Measurements from ENCODE around the gene DLX1.

- RAMPAGE, long total RNA, result no peak
- RRBS, result no CpG with 5 or more reads among the region's 6 CpGs
Measured at GRCh38 chr2:171430848-171431550, 2.8 kb downstream of the METTL8 start.

GRCh38 chr2:171480876-171481680 lies 41.2 kb upstream of the CYBRD1 start:
- RAMPAGE, long total RNA, result no peak
- RRBS, result no CpG with 5 or more reads among the region's 2 CpGs

GRCh38 chr2:171523278-171524005 lies 1.2 kb downstream of the CYBRD1 start:
- RAMPAGE, long total RNA, result no peak
- RRBS, result 2% methylated on average over 13 of the region's 38 CpGs

DNA sequence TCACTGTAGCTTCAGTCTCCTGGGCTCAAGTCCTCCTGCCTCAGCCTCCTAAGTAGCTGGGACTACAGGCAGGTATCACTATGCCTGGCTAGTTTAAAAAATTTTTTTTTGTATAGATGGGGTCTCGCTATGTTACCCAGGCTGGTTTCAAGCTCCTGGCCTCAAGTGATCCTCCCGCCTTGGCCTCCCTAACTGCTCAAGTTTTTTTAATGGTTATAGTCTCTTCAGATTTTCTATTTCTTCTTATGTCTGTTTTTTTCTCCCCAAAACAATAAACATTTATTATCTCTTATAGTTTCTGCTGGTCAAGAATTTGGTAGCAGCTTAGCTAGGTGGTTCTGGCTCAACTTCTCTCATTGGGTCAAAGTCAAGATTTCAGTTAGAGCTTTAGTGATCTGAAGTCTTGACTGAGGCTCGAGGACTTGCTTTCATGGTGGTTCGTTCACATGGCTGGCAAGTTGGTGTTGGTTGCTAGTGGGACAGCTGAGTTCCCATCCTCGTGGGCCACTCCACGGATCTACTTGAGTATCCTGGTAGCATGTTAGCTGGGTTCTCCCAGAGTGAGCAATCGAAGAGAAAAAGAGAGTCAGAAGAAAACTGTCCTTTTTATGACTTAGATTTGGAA lies 12.6 kb downstream of the DYNC1I2 start:
- RAMPAGE, long total RNA, result no peak
- RRBS, result no CpG with 5 or more reads among the region's 7 CpGs

DNA sequence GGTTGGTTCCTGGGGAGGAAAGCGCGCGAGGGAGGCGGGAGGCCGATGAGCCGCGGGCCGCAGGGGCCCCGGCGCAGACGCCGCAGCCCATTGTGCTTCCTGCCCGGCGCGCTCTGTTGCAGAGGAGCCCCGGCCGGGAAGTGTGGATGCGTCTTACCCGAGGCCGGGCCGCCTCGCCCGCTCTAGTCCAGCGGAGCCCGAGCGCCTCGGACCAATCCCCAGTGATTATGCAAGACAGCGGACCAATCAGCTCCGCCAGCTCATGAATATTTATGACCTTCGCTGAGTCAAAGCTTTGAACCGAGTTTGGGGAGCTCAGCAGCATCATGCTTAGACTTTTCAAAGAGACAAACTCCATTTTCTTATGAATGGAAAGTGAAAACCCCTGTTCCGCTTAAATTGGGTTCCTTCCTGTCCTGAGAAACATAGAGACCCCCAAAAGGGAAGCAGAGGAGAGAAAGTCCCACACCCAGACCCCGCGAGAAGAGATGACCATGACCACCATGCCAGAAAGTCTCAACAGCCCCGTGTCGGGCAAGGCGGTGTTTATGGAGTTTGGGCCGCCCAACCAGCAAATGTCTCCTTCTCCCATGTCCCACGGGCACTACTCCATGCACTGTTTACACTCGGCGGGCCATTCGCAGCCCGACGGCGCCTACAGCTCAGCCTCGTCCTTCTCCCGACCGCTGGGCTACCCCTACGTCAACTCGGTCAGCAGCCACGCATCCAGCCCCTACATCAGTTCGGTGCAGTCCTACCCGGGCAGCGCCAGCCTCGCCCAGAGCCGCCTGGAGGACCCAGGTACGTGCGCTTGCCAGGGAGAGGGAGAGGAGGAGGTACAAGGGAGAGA lies at the start of gene DLX1:
Gene DLX1, plus strand, starts transcription at position 318 of the 850 bp plus-strand sequence.
- RAMPAGE, long total RNA, result no peak
- RRBS, result 0% methylated on average over 4 of the region's 58 CpGs

GRCh38 chr2:172164970-172165216 lies 62.2 kb upstream of the DLX2 start:
- RAMPAGE, long total RNA, result no peak
- RRBS, result no CpG with 5 or more reads among the region's 6 CpGs

GRCh38 chr2:172253058-172253753 lies 150.5 kb upstream of the DLX2 start:
- RAMPAGE, long total RNA, result no peak
- RRBS, result 33% methylated on average over 2 of the region's 12 CpGs

GRCh38 chr2:172339198-172339520 lies 88.2 kb upstream of the ITGA6 start:
- RAMPAGE, long total RNA, result no peak
- RRBS, result no CpG with 5 or more reads among the region's 1 CpG

- RAMPAGE, long total RNA, result no peak
- RRBS, result no CpG with 5 or more reads among the region's 3 CpGs
Measured at GRCh38 chr2:172357279-172357839, 70.0 kb upstream of the ITGA6 start.

DNA sequence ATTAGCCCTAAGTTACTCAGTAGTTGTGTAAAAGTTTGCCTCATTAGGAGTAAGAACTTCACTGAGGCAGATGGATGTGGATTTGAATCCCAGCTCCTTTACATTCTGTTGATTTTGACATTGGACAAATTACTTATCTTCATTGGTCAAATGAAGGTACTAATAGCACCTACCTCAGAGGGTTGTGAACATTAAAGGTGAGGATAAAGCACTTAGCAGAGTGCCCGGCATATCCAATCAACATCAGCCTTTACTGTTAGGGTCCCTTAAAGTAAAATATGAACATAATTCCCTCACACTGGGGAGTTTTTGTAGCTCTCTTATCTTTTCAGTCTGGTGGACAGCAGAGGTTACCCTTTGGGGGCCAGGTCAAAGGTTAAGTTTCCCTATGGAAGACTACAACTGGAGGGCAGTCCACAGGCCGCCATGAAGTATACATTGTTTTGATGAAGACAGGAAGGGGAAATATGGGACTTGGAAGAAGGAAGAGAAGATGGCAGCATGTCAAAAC lies 11.1 kb downstream of the ITGA6 start:
- RAMPAGE, long total RNA, result no peak
- RRBS, result no CpG with 5 or more reads among the region's 2 CpGs

- RAMPAGE, long total RNA, result no peak
- RRBS, result no CpG with 5 or more reads among the region's 18 CpGs
Measured at GRCh38 chr2:172448962-172450306, 22.0 kb downstream of the ITGA6 start.

- RAMPAGE, long total RNA, result no peak
- RRBS, result no CpG with 5 or more reads among the region's 3 CpGs
Measured at GRCh38 chr2:172487843-172488331, 60.5 kb downstream of the ITGA6 start.

DNA sequence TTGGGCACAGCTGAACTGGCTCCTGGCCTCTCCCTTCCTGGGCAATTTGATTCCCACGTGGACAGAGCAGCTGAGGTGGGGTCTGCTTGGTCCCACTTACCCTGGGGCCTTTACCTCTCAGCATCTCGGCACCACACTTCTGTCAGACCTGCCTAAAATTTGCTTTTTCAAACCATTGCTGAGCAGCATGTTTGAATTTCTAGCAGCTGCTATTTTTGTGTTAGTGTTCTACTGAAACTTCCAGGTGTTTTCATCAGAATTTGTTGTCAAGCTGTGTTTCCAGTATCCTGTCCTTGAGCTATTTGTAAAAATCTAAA lies 63.8 kb upstream of the PDK1 start:
- RAMPAGE, long total RNA, result no peak
- RRBS, result no CpG with 5 or more reads among the region's 2 CpGs

GRCh38 chr2:172847579-172848034 lies 112.0 kb downstream of the RAPGEF4 start:
- RAMPAGE, long total RNA, result no peak
- RRBS, result no CpG with 5 or more reads among the region's 3 CpGs

- RAMPAGE, long total RNA, result start-site peak on the plus strand at chr2:172928073-172928180, 54 and 86 reads in 2 replicates
- RRBS, result no CpG with 5 or more reads among the region's 12 CpGs
Measured at GRCh38 chr2:172927490-172928531, 147.8 kb upstream of the MAP3K20 start.

DNA sequence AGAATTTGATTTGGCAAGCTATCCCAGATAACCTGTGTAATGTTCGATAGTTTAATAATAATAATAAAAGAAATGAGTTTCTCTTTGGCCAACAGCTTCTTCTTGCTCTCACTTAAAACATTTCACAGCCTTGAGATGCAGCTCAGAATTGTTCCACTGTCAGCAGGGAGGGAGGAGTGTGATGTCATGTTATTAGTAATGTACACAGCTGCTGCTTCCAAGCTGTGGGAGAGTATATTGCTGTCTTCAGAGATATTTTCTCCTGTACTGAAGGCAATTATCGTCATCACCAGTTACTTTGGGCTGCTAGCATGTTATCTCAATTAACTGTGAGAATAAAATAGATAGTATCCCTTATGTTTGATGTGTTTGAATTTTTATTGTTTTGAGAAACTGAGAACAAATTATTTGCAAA lies 146.9 kb upstream of the MAP3K20 start:
- RAMPAGE, long total RNA, result no peak
- RRBS, result no CpG with 5 or more reads among the region's 2 CpGs

- RAMPAGE, long total RNA, result no peak
- RRBS, result no CpG with 5 or more reads among the region's 3 CpGs
Measured at GRCh38 chr2:172943623-172943969, 132.1 kb upstream of the MAP3K20 start.

DNA sequence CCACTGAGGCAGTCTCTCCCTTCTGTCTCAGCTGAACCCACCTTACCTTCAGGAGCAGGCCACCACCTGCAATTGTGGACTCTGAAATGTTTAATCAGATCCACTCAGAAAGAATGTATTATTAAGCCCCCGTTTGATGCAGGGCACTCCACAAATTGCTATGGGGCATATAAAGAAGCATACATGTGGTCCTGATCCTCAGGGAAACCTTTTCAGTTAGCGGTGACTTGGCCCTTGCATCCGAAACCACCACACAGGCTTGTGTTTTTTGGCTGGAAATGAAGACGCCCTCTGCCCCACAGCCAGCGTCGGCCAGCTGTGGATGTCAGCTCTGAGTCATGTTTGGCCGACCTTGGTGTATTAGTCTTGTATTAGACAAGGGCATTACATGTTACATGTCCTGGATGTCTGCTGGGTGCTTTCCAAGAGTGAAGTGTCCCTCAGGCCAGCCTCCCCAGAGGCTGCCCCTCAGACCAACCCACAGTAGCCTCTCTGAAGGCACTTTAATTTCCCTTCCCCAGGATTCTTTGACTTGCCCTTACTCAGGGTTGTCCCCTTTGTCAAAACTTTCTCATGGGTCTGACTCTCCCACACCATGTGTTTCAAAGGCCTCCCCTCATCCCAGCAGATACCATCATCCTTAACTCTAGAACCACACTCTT lies 107.5 kb upstream of the MAP3K20 start:
- RAMPAGE, long total RNA, result no peak
- RRBS, result no CpG with 5 or more reads among the region's 7 CpGs

GRCh38 chr2:173027746-173028163 lies 47.9 kb upstream of the MAP3K20 start:
- RAMPAGE, long total RNA, result no peak

DNA sequence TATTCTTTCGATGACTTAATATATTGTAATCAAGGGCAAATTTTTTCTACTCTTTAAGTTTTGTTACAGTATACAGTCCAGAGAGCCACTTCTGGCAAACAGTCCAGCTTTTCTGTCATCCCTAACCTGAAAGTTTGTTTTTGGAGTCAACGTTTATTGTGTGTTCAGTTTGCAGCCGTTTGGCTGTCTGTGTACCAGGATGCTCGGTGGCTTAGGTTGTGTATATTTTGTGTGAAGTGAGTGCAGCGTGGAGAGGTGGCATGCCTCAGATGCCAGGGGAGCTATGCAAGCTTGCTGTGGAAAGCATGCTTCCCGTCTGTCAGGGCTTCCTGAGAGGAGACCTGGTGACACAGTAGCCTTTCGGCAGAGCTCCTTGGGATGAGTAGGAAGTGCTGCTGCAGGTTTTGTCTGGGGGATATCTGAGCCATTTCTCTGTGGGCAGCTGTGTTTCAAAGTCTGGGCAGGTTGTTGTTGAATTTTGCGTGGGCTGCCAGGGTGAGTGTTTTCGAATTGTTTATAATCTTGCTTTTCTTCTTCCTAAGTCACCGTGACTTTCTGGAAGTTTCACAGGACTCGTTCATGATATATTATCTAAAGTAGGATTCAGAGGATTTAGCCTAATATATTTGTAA lies 14.8 kb downstream of the MAP3K20 start:
- RAMPAGE, long total RNA, result no peak
- RRBS, result no CpG with 5 or more reads among the region's 11 CpGs